ENCODE measurements around the genes PILRA, MEPCE, TFR2, MUC17 and TRIM56.

GRCh38 chr7:100192336-100192861, 14.7 kb downstream of the STAG3 start:
- PRO-cap, result no peak
- CAGE, long polyA plus RNA, result no peak

DNA sequence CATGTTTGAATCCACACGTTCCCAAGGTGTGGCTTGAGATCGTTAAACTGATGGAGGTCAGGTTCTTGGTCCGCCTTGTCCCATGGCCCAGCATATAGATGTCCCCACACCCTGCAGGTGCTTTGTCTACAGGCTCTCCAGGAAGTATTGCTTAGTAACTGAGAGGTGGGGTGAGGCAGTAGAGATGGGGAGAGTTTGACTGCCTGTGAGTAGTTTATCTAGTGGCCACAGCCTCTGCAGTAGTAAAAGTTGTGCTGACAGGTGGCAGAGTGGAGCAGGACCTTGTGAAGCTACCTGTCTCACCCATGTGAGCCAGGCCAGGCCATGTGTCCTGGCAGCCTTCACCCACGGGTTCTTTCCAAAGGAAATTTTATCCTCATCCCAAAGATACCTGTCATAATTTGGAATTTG, 5.4 kb upstream of the PVRIG start:
- PRO-cap, result no peak
- CAGE, long polyA plus RNA, result no peak

- PRO-cap, result bidirectional peak, plus-strand start at chr7:100336114, minus-strand start at chr7:100335932; bidirectional peak, plus-strand start at chr7:100336387, minus-strand start at chr7:100336325
- CAGE, long polyA plus RNA, result start-site peak on the plus strand at chr7:100336093-100336129, 348 and 833 reads in 2 replicates
These were observed 22.0 kb upstream of the PILRB start for GRCh38 chr7:100335551-100336629.

- PRO-cap, result no peak
- CAGE, long polyA plus RNA, result no peak
These were observed 2.3 kb downstream of the PILRB start for GRCh38 chr7:100360018-100360871.

DNA sequence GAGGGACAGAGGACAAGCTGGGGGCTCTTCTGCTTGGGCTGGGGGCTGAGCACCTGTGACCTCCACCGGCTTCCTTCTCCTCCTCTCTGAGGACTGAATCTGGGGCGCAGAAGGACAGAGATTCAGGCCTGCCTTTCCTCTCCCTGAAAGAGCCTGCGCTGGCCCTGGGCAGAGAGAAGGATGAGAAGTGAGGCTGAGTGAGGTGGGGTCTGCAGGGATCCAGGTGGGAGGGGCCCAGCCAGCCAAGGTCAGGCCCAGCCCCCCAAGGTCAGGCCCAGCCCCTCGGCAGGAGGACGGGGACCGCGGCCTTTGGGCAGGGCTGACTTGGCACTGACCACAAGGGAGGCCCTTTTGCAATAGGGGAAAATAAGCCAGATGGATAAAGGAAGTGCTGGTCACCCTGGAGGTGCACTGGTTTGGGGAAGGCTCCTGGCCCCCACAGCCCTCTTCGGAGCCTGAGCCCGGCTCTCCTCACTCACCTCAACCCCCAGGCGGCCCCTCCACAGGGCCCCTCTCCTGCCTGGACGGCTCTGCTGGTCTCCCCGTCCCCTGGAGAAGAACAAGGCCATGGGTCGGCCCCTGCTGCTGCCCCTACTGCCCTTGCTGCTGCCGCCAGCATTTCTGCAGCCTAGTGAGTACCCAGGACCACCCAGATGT, at the start of gene PILRA:
PILRA (plus strand) TSS at position 398 of the 657 bp plus-strand sequence.
- PRO-cap, result no peak
- CAGE, long polyA plus RNA, result no peak

GRCh38 chr7:100383944-100384273, 10.6 kb downstream of the PILRA start:
- PRO-cap, result unidirectional peak, plus-strand start at chr7:100384046
- CAGE, long polyA plus RNA, result no peak

DNA sequence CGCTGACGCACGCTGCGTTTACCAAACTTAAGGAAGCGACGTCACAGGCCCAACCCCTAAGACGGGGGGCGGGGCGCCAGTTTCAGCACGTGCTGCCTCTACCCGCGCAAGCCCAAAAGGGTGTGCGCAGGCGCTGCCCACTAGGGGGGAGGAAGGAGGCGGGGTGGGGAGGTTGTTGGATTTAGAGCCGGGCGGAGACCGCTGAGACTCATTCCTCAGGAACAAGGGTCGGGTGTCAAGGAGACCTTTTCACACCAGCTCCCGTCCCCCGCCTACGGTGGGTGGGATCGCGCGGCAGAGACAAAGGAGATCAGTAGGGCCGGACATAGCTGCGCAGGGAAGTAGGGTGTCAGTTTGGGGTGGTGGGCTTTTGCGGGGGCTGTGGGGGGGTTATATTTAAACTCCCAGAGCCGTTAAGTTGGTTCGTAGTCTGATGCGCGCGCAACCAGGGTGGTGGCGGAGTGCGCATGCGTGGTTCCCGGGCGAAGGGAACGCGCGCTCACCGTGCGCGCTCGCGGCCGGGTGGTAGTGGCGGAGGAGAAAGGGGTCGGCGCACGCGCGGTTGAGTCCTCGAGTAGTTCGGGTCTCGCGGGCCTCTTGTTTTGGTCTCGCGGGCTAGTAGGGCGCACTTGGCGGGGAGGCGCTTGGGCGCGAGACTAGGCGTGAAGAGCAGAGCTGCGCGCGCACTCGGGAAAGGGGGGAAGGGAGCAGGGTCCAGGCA, at the start of gene MEPCE:
MEPCE (plus strand) TSS at position 595 of the 721 bp plus-strand sequence.
- PRO-cap, result bidirectional peak, plus-strand start at position 211 of the sequence, minus-strand start outside the sequence; bidirectional peak, plus-strand start at position 528 of the sequence, minus-strand start at position 631 of the sequence
- CAGE, long polyA plus RNA, result no peak

- PRO-cap, result no peak
- CAGE, long polyA plus RNA, result no peak
These were observed 811 bp upstream of the PPP1R35 start for GRCh38 chr7:100437141-100437474.

GRCh38 chr7:100444308-100445148, 8.2 kb upstream of the PPP1R35 start:
- PRO-cap, result no peak
- CAGE, long polyA plus RNA, result no peak

GRCh38 chr7:100469337-100469945, 5.4 kb upstream of the SPACDR start:
- PRO-cap, result no peak
- CAGE, long polyA plus RNA, result no peak

DNA sequence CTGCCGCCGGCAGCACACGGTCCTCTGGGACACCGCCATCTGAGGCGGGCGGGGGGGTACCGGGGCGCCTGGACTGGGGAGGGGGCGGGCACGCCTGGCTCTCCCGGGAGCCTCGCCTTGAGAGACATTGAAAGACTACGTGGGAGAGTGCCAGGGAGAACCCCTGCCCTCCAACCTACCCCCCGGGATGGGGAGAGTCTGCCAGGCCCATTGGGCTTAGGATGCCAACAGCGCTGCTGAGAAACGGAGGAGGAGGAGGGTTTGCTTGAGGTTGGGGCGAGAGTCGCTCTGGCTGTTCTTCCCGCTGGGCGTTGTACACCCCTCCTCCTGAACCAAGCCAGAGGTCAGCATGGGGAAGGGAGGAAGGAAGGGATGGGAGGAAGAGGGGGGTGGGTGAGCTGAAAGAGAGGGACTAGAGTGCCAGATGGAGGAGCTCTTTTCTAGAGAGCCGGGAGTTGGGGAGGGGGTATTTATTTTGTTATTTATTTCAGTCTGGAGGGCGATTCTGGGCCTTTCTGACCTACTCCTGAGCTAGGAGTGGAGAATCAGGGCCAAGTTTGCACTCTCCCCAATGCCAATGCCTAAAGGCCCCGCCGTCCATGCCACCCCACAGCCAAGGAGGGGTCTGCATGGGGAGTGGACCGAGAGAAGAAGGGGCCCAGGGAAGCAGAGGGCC, 10.3 kb downstream of the NYAP1 start:
- PRO-cap, result no peak
- CAGE, long polyA plus RNA, result no peak

- PRO-cap, result no peak
- CAGE, long polyA plus RNA, result no peak
These were observed 17.2 kb downstream of the SAP25 start for GRCh38 chr7:100556380-100557070.

DNA sequence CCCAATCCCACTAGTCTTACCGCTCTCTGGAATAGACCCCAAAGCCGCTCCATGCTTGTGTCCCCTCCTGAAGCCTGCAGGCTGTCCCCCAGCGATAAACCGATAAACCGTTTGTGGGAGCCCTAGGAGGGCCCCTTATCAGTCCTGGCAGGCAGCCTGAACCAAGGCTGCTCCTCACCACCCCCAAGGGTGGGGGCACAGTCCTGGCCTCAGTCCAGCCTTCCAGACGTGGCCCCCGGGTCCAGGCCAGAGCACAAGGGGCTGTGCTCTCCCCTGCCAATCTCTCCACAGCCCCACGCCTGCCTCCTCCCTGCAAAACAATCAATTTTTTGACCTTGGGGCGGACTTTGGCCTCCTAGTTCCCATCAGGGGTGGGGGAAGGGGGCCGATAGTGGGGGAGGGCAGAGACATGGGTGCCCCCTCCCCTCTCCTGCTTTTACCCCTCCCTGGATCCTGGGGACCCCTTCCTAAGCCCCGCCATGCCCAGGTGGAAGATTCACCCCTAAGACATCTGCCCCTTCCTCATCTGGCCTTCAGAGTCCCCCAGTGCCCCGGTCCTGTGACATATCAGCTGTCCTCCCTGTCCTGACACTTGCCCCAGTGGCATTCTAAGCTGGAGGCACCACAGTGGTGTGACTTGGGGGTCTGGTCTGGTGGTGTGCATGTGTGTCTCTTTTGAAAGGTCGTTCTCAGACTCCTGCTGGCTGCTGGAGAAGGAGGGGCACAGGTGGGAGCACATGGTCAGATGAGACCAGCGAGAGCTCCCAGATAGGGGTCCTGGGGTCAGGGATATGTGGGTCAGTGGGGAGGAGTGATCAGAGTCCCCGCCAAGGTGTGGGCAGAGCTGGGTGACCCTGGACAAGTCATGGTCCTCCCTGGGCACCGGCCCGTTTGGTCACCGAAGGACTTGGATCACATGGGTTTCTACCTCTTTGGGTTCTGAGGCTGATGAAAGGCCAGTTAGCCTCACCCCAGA, at the start of gene TFR2:
TFR2 (minus strand) TSS at position 96 of the 976 bp plus-strand sequence.
- PRO-cap, result no peak
- CAGE, long polyA plus RNA, result no peak

- PRO-cap, result no peak
- CAGE, long polyA plus RNA, result no peak
These were observed 26.1 kb downstream of the EPHB4 start for GRCh38 chr7:100801227-100801637.

DNA sequence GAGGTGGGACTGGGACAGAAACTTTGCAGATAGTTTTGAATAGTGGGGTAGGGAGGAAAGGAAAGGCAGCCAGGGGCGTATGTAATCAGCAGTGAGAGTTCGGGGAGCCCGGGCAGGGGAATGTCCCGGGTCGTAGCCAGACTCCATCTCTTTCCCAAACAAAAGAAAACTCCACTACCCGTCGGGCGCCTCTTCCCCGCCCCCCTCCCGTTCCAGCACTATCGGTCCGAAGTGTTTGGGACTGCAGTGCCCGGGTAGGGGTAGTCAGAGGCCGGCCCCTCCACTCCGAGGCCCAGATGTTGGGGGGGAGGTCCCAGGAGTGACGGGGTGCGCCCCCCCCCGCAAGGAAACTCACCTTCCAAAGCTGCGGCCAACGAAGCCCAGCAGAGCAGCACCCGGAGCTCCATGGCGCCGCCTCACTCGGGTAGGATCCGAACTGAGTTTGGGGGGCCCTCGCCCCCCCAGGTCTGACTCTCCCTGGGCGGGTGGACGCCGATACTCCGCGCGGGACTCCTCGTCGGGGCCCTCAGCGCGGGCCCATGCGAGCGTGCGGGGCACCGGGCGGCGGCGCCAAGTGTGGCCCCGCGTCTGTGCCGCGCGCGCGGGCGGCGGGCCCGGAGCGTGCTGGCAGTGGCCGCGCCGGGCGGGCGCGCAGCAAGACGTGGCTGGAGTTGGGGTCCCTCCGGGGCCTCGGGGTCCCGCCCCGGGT, 545 bp downstream of the EPHB4 start:
- PRO-cap, result no peak
- CAGE, long polyA plus RNA, result no peak

- PRO-cap, result no peak
- CAGE, long polyA plus RNA, result no peak
These were observed 6.9 kb upstream of the MUC3A start for GRCh38 chr7:100942312-100942958.

- PRO-cap, result no peak
- CAGE, long polyA plus RNA, result no peak
These were observed at the start of gene MUC17 for GRCh38 chr7:101019664-101020282. TSS of gene MUC17 (plus strand) at chr7:101020081.

- PRO-cap, result bidirectional peak, plus-strand start at chr7:101085278, minus-strand start at chr7:101085181; bidirectional peak, plus-strand start at chr7:101085481, minus-strand start at chr7:101085351; bidirectional peak, plus-strand start at chr7:101085729, minus-strand start at chr7:101085726; bidirectional peak, plus-strand start at chr7:101086411, minus-strand start at chr7:101086106
- CAGE, long polyA plus RNA, result no peak
These were observed at the start of gene TRIM56 for GRCh38 chr7:101084991-101086236. TSS of gene TRIM56 (plus strand) at chr7:101085481.

GRCh38 chr7:101094664-101095354, 9.5 kb downstream of the TRIM56 start:
- PRO-cap, result no peak
- CAGE, long polyA plus RNA, result no peak

DNA sequence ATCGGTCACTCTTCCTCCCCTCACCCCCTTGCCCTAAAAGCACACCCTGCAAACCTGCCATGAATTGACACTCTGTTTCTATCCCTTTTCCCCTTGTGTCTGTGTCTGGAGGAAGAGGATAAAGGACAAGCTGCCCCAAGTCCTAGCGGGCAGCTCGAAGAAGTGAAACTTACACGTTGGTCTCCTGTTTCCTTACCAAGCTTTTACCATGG, 899 bp upstream of the SERPINE1 start:
- PRO-cap, result no peak
- CAGE, long polyA plus RNA, result no peak

Data from B cell (primary cell).